ENCODE results near the gene FBXW10B.

- CAGE, long polyA plus RNA: no peak
- RRBS: no CpG with 5 or more reads among the region's 2 CpGs
Measured at GRCh38 chr17:14738539-14738701, 437.5 kb downstream of the HS3ST3B1 start.

DNA sequence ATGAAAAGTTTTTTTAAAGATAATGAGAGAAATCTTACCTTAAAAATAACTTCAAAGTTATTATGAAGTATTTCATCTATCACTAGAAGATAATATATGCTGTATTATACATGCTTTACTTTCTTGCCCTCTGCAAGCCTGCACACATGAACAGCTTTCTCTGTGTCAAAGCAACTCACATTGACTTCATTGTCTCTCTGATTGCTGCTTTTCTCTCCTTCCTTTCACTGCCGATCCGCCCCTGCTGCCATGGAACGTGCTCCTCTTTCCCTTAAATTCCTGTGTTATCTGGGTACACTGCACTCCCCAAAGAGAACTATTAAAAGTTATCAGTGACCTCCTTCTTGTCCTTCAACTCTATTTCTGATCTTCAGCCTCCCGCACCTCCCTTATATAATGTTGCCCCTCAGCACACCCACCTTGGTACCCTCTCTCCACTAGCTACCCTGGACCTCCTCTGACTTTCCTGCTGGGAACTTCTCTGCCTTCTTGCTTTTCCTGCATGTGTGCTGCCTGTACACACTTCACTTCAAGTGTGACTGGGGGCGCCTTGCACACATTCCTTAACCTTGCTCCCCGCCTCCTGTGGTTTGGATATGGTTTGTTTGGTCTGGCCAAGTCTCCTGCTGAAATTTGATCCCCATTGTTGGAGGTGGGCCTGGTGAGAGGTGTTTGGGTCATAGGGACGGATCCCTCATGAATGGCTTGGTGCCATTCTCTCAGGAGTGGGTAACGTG is 26.6 kb upstream of the PMP22 start:
- CAGE, long polyA plus RNA: no peak
- RRBS: no CpG with 5 or more reads among the region's 8 CpGs

- CAGE, long polyA plus RNA: no peak
- RRBS: no CpG with 5 or more reads among the region's 9 CpGs
Measured at GRCh38 chr17:15384121-15384720, 42.8 kb upstream of the TEKT3 start.

DNA sequence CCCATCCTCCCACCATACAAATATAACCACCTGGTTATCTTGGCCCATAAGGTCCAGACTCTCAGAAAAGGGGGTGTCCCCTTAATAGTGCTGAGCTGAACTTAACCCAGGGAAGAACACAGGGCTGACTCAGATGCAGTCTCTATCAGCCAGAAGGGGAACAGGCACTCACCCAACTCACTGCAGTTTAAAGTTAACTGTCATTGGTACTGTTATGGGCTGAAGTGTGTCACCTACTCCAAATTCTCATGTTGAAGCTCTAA is 62.1 kb upstream of the TEKT3 start:
- CAGE, long polyA plus RNA: no peak

DNA sequence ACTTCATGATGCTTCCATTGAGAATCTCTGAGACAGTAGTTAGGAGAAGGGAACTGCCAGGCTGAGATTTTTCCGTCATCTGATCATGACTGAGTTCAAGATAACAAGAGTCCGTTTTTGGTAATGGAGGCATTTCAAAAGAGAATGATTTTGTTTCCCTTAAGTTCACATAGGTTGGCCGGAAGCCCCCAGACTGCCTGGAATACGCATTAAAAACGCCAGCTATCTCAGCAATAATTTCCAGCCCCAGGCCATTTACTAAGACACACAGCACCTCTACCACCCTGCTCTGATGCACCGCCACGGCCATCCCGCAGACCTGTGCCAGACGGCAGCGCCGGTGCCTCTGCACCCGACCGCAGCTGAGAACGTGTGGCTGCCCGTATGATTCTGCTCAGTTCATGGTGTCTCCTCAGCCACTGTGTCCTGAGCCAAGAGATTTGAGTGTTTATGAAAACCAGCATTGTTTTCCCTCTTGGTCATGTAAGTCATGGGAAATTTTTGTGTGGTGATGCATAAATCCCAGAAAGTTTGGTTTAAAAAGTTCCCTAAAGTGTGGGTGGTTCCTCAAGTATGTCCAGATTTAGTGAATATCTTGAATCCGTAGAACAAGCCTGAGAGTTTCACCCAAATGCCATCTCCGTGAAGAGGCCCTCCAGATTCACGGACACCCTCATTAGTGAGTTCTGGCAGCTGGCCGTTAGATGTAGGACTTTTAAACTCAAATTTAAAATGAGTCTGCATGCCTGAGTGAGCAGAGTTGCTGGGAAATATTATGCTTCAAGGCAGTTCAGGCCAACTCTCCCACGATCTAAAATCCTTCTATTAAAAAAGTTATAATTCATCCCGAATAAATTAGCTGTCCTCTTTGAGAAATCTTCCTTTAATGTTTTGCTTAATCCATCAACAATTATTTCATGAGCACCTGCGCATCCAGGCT is 57.7 kb downstream of the CDRT4 start:
- CAGE, long polyA plus RNA: no peak
- RRBS: no CpG with 5 or more reads among the region's 22 CpGs

DNA sequence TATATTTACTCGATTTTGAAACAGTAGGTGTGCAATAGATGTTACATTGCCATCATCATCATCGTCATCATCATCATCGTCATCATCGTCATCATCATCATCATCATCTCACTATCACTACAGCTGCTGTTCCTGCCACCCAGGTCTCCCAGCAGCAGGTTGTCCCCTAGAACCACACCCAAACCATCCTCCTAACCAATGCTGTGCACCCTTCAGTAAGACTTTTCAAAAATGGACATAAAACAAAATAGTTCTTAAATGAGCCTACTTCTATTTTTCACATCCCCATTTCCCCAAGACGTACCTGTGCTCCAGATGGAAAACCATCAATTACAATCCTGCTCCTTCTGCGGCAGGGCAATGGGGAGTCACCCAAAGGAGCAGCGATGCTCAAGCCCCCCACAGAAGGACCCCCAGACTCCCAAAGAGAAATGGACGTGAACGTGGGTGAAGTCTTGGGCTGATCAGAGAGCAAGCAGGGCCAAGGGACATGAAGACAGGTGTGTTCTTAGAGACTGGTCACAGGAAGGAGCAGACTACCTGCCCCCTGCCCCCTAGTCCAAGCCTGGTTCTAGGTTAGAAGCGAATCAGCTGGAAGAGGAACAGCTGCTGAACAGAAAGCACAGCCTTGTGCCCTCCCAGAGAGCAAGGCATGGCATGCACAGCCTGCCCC is 25.0 kb upstream of the CDRT4 start:
- CAGE, long polyA plus RNA: no peak
- RRBS: no CpG with 5 or more reads among the region's 10 CpGs

DNA sequence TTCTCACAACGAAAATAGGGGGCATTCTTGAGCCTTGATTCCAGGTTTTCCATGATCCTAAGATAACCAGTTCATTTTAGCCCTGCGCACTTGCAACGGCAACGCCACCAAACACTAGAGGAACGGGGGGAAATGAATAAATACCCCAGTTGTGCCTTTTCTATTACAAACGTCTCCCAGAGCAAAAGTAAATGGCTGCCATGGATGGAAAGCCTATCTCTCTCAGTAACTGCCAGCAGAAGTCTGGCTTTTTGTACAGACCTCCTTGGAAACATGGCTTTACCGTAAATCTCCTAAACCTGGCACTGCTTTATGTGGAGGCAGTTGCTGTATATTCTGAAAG is at the start of gene FBXW10B:
TSS of gene FBXW10B (minus strand) at position 245 of the 343 bp plus-strand sequence.
- CAGE, long polyA plus RNA: no peak
- RRBS: no CpG with 5 or more reads among the region's 7 CpGs

DNA sequence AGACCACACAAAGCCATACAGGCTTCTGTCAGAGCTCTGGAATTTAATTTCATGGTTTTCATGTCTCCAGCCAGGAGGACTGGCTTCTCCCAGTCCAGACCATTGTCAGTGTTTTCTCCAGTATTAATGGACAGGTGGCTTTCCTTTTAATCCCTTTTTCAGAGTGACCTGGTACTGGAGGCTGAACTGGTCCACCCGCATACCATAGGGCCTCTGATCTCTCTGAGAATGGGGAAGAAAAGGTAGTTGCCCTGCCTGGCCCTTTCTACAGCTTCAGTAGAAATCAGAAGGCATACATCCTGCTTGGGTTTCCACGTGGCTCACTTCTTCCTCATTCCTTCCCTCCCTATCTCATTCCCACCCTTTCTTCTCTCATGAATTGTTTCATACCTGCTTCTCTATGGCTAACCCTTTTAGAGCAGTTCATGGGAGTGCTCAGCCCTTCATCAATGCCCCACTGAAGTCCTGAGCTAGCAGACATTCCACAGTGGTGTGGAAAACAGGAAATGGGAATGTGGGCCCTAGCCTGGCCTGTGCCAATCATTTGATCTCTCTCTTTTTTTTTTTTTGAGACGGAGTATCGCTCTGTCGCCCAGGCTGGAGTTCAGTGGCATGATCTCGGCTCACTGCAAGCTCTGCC is 29.0 kb downstream of the TRIM16 start:
- CAGE, long polyA plus RNA: no peak
- RRBS: no CpG with 5 or more reads among the region's 6 CpGs

- CAGE, long polyA plus RNA: no peak
- RRBS: no CpG with 5 or more reads among the region's 22 CpGs
Measured at GRCh38 chr17:15867258-15867611, 77.7 kb upstream of the ADORA2B start.

DNA sequence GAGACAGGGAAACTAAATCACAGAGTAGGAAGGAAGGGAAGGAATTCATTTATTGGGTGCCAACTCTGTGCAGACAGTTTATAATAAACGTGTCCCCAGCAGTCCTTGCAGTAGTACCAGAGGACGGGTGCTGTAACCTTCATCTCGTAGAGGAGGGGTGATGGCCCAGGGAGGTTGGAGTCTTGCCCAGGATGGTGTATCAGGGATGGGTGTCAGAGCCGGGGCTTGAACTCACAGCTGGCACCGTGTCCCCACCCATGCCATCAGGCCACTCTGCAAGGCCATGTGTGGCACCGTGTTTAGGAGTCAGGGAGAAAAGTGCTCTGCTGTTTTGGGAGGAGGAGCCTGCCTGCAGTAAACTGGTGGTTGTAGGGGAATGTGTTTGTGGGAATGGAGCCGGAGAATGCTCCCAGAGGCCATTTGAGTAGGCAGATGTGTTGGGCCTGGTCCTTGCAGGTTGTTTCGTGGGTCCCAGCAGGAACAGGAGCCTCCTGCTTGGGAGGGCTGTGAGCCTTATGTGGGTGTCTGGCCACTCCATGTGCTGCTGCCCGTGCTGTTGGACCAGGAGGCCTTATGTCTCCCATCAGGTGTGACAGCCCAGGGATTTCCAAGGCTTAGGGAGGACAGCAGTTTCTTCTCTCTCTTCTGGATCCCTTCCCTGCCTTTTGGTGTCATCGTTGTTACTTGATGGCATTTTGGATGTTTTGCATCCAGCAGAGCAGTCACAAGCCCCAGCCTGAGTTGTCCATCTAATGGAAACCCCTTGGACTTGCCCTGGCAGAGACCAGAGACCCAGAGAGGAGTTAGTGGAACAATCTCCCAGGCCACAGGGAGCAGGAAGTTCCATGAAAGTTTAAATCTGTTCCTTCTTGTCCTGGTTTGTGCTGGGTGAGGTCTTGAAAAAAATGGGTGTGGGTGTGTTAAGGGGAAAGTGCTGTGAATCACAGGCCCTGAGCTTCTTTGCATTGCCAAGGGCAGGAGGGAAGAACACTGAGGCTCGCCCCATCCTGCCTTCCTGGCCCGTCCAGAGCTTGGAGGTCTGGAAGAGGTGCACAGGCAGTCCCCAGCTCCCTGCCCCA is 2.0 kb downstream of the ADORA2B start:
- CAGE, long polyA plus RNA: no peak
- RRBS: no CpG with 5 or more reads among the region's 12 CpGs

DNA sequence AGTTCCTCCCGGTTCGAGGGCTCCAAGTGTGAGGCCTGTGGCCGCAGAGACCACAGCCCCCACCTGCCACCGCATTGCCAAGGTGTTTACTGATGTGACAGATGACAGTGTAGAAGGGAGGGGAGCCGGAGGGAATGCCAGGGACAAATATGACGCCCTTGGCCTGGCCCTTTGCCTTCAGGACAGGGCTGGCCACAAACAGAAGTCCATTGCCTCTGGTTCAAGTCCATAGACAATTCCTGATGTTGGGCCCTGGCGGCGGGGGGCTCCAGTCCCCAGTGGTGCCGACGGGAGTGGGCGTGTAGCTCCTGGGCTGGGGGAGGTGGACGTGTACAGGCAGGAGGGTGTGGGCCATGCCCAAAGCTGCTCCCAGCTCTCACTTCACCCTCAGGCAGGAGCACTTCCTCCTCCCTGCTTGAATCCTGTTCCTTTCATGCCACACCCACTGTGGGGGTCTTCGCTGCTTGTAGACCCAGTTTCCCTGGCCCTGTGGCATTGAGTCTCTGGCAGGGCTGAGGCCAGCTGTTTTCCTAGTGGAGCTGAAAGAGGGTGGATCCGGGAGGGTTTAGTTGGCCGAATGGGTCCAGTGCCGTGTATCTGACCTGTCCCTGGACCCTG is 3.3 kb downstream of the ADORA2B start:
- CAGE, long polyA plus RNA: no peak
- RRBS: 83% methylated on average over 3 of the region's 16 CpGs

GRCh38 chr17:16024763-16025386 is 25.3 kb downstream of the TTC19 start:
- CAGE, long polyA plus RNA: no peak
- RRBS: no CpG with 5 or more reads among the region's 4 CpGs

DNA sequence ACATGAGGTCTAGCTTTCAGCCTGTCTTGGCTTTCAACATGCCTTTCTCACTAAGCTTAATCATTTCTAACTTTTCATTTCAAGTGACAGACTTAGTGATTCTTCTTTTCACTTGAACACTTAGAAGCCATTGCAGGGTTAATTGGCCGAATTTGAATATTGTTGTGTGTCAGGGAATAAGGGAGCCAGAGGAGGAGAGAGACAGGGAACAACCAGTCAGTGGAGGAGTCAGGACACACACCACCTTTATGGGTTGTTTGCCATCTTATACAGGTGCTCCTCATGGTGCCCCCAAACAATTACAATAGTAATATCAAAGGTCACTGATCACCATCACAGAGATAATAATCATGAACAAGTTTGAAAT is 37.3 kb downstream of the TTC19 start:
- CAGE, long polyA plus RNA: no peak
- RRBS: no CpG with 5 or more reads among the region's 1 CpG

- CAGE, long polyA plus RNA: no peak
- RRBS: no CpG with 5 or more reads among the region's 10 CpGs
Measured at GRCh38 chr17:16044509-16045014, 44.9 kb downstream of the TTC19 start.

GRCh38 chr17:16101013-16101947 is 101.7 kb downstream of the TTC19 start:
- CAGE, long polyA plus RNA: no peak
- RRBS: no CpG with 5 or more reads among the region's 13 CpGs

GRCh38 chr17:16114683-16115346 is 100.5 kb downstream of the NCOR1 start:
- CAGE, long polyA plus RNA: no peak
- RRBS: no CpG with 5 or more reads among the region's 7 CpGs

DNA sequence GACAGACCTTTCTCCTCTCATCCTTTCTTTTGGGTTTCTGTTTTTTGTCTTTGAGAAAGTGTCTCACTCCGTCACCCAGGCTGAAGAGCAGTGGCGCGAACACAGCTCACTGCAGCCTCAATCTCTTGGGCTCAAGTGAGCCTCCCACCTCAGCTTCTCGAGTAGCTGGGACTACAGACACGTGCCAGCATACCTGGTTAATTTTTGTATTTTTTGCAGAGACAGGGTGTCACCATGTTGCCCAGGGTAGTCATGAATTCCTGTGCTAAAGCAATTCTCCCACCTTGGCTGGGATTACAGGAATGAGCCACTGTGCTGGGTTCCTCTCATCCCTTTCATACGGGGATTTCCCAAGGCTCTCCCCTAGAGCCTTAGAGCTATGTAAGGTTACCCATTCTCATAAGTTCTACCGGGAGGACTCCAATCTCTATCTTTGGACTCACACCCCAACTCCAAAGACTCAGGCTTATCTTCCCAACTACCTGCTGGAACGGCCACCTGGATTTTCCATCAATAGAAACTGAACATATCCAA is 92.7 kb downstream of the NCOR1 start:
- CAGE, long polyA plus RNA: no peak
- RRBS: no CpG with 5 or more reads among the region's 8 CpGs

GRCh38 chr17:16146335-16146675 is 69.0 kb downstream of the NCOR1 start:
- CAGE, long polyA plus RNA: no peak
- RRBS: no CpG with 5 or more reads among the region's 5 CpGs

DNA sequence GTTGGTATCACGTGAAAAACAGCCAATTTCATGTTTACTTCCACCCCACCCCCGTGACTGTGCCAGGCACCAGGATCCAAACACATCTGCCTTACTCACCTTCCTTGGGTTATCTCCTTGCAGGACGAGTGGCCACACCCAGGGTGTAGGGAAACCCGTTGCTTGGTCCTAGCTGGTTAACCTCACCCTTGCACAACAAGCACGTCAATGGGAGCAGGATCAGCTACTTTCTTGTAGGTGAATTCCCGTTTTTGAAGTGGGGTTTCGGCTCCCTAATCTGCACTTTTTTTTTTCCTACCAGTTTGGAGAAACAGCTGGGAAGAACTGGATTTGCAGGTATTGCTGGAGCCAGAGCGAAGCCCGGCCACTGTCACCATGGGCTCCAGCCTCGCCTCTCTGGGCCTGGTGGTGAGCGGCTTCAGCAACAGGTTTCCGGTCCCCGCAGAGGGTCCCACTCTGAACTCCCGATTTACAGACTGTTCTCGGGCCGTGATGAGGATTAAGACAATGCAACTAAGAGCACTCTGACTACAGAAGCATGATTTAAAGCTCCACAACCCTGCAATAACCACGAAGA is 2.1 kb upstream of the UBB start:
- CAGE, long polyA plus RNA: no peak
- RRBS: 85% methylated on average over 4 of the region's 17 CpGs

- CAGE, long polyA plus RNA: no peak
- RRBS: no CpG with 5 or more reads among the region's 7 CpGs
Measured at GRCh38 chr17:16443216-16443770, 27.9 kb downstream of the TRPV2 start.

Data from osteoblast (primary cell).